AG04450 (cell line): ENCODE data around the genes DNAJC25 and RGS3.

- CAGE, long polyA plus RNA = no peak
- RRBS = no CpG with 5 or more reads among the region's 7 CpGs
Measured at GRCh38 chr9:111436866-111437454, 47.2 kb downstream of the ECPAS start.

- CAGE, long polyA plus RNA = no peak
- RRBS = no CpG with 5 or more reads among the region's 1 CpG
Measured at GRCh38 chr9:111451555-111451921, 32.6 kb downstream of the ECPAS start.

GRCh38 chr9:111456373-111457076 is 27.7 kb downstream of the ECPAS start:
- CAGE, long polyA plus RNA = no peak
- RRBS = no CpG with 5 or more reads among the region's 4 CpGs

DNA sequence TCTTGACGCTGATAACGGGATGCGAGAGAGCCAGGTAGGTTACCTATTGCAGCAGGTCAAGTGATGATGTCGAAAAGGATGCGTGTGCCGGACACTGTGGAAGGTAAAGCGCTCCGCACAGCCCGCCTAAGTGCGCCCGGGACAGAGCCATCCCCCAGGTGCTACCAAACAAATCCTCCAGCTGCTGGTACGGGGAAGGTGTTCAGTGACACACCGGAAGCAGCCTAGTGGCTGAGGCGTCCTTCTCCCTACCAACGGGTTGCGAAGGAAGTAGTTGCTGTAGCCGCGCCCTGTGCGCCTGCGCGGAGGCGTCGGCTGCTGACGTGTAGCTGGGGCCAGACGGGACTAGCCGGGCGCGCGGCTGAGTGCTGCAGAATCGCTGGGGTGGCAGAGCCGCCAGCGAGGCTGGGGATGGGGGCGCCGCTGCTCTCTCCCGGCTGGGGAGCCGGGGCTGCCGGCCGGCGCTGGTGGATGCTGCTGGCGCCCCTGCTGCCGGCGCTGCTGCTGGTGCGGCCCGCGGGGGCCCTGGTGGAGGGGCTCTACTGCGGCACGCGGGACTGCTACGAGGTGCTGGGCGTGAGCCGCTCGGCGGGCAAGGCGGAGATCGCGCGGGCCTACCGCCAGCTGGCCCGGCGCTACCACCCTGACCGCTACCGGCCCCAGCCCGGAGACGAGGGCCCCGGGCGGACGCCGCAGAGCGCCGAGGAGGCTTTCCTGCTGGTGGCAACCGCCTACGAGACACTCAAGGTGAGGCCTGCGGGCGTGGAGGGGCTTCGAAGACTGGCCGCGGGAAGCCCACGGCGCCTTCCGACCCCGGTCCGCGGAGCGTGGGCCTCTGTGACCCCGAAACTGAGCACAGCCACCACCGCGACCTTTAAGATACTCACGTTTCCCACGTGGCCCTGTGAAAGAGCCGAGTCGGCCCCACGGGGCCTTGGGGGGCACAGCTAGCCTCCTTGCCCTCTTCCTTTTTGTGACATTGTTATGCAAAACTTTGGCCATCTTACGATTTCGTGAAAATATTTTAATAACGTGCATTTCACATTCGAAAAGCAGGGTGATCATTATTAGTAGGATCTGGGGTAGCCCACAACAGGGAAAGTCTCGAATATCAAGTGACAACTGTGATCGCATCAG is at the start of gene DNAJC25:
Gene DNAJC25, plus strand, starts transcription at position 338 of the 1,137 bp plus-strand sequence.
- CAGE, long polyA plus RNA = start-site peak on the minus strand centred at position 196 of the sequence, 67 bp wide, 14 and 16 reads in 2 replicates; start-site peak on the plus strand centred at position 354 of the sequence, 74 bp wide, 206 and 116 reads in 2 replicates
- RRBS = 2% methylated on average over 17 of the region's 98 CpGs

- CAGE, long polyA plus RNA = no peak
- RRBS = no CpG with 5 or more reads among the region's 9 CpGs
Measured at GRCh38 chr9:111805566-111806562, 11.1 kb upstream of the SHOC1 start.

DNA sequence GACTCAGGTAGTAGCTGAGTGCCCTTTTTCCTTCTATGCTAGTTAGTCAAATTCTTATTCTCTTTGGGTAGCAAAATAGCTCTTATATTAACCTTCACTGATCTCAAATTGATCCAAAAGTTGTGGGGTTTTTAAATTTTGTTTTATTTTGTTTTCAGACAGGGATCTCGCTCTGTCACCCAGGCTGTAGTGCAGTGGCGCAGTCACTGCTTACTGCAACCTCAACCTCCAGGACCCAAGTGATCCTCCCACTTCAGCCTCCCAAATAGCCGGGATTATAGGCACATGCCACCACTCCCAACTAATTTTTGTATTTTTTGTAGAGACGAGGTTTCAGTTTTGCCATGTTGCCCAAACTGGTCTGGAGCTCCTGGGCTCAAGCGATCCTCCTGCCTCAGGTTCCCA is 40.6 kb upstream of the UGCG start:
- CAGE, long polyA plus RNA = no peak
- RRBS = no CpG with 5 or more reads among the region's 5 CpGs

DNA sequence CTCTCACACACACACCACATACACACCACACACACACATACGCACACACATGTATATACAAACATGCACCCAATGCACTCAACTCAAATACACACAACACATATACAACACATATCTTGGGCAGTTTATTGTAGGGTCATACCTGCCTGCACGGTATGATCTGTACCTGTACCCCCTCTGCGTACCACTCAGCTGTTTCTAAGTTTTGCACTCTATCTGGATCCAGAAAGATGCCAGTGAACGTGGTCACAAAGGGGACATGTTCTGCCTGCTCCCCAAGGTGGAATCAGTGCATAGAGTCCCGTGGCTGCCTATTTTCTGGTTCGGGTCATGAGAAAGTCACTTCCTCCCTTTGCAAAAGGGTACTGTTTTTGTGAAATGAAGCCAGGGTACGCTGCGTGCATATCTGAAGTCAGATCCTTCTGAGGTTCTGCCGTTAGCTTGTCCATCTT is 131.8 kb downstream of the UGCG start:
- CAGE, long polyA plus RNA = no peak
- RRBS = no CpG with 5 or more reads among the region's 9 CpGs

DNA sequence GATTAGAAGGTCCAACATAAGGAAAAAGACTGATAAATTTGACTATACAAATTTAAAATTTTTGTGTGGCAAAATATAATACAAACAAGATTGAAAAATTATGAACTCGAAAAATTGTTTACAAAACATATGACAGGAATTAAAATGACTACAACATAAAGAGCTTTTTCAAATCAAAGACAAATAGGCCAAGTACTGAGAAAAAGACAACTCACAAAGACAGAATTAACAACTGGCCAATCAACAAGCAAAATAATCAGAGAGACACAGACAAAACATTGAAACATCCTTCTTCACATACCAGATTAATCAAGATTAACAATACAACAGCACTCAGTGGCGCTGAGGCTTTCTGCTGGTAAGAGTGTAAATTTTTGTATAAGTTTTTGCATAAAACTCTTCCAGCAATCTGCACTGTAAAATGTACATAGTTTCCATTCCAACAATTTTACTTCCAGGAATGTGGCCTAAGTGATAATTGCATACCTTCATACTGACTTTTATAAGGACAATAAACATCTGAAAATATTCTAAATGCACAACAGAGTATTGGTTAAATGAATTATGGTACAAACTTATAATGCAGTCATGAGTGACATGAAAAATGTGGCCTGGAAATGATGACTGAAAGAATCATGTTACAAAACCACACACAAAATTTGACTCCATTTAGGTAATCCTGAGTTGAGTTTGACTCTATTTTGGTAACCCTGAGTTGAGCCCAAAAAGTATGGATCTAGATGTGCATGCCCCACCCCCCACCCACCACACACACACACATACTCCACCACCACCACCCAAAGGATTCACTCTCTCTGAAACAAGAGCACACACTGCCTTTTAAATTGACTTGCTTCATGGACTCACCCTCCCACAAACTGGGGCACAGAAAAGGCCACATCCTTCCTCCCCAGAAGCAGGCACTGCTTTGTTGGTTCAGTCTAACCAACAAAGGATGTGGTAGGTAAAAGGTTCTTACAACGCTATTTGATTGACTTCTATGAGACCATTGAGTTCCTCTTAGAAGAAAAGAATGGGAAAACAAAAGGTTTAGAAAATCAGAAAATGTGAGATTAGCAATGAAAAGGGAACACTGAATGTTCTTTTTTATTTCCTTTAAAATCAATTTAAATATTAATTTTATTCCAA is 137.7 kb downstream of the SUSD1 start:
- CAGE, long polyA plus RNA = start-site peak on the minus strand centred at position 755 of the sequence, 9 bp wide, 21 and 24 reads in 2 replicates
- RRBS = no CpG with 5 or more reads among the region's 3 CpGs

GRCh38 chr9:112169261-112169883 is 5.7 kb downstream of the SUSD1 start:
- CAGE, long polyA plus RNA = no peak
- RRBS = no CpG with 5 or more reads among the region's 8 CpGs

DNA sequence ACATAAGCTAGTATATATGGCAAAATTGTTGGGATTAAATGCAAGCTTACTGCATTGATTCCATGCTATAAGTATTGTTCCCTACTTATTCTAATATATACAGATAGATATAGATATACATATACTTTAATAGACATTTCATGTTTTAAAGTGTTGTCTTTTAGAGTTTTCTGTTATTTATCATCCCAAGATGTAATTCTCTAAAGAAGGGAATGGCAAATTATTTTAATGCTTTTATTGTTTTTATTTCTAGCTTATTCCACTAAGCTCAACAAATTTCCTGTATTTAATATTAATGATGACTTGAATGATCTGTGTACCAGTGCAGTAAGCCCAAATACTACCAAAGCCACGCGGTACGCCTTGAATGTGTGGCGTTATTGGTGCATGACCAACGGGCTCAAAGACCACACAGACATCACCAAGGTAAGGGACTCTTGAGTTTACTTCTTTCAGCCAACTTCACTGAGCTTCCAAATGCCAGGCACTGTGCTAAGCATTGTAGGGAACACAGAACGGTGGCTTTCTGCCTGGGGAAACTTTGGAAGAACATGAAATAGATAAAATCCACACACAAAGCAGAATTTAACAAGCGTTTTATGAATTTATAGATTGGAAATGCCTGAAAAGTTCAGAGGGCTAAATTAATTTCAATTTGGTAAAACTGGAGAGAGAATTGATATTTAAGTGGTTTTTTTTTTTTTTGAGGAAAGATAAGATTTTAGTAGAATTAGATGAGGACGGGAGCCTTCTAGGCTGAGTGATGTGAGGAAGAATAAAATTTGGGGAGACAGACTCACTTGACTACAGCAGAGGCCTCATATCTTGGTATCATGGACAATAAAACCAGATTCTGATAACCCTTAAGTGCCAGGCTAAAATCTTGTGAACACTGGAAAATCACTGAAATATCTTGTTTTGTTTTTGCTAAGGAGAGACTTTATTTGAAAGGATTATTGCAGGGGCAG is 72.2 kb downstream of the INIP start:
- CAGE, long polyA plus RNA = no peak
- RRBS = no CpG with 5 or more reads among the region's 8 CpGs

DNA sequence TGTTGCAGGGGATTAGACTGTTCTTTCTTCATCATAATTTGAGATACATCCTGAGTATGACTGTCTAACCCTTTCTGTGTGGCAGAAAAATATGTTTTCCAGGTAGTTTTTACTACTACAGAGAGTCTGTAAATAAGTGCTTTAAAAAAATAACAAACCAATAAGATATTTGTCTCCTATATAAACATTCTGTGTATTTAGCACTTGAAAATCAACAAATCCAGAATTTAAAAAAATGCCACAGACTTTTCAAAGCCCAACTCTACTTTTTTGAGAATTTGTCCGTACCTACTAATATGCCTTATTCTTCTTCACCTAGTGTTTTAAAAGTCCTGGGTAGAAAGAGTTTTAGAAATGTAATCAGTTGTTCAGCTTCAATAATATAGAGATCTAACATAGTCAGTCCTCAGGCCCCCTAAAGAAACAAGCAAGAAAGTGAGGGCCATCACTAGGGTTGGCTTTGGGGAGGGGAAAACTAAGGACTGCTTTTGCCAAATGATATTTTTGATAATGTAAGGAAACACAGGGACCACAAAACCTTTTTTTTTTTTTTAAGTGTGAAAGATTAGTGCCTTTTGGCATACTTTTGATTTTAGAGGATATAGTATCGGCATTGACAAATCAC is 17.5 kb downstream of the SLC46A2 start:
- CAGE, long polyA plus RNA = no peak
- RRBS = no CpG with 5 or more reads among the region's 2 CpGs

GRCh38 chr9:113131777-113132095 is 19.1 kb upstream of the SLC31A2 start:
- CAGE, long polyA plus RNA = no peak
- RRBS = no CpG with 5 or more reads among the region's 2 CpGs

DNA sequence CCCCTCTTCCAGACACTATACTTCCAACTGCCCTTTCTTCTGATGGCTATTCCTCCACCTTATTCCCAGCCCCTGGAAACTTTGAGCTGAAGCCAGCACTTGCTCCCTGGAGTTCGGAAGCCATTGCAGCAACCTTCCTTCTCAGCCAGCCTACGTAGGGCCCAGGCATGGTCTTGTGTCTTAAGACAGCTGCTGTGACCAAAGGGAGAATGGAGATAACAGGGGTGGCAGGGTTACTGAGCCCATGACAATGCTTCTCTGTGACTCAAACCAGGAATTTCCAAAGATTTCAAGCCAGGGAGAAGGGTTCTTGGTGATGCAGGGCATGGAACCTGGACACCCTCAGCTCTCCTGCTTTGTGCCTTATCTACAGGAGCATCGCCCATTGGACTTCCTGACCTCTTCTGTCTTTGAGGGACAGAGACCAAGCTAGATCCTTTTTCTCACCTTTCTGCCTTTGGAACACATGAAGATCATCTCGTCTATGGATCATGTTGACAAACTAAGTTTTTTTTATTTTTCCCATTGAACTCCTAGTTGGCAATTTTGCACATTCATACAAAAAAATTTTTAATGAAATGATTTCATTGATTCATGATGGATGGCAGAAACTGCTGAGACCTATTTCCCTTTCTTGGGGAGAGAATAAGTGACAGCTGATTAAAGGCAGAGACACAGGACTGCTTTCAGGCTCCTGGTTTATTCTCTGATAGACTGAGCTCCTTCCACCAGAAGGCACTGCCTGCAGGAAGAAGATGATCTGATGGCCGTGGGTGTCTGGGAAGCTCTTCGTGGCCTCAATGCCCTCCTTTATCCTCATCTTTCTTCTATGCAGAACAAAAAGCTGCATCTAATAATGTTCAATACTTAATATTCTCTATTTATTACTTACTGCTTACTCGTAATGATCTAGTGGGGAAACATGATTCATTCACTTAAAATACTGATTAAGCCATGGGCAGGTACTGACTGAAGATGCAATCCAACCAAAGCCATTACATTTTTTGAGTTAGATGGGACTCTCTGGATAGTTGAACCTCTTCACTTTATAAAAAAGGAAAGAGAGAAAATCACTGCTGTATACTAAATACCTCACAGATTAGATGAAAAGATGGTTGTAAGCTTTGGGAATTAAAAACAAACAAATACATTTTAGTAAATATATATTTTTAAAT is 12.5 kb downstream of the SLC31A2 start:
- CAGE, long polyA plus RNA = no peak
- RRBS = no CpG with 5 or more reads among the region's 7 CpGs

DNA sequence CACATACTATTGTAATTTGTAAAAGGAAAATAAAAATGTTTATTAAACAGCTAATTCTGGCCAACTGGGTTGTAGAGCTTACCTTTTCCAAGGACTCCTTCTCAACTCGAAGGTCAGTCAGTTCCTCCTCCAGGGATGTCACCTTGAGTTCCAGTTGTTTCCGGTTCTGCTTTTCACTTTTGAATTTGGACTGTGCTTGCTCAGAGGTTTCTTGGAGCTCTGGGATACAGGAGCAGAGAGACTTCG is 25.6 kb downstream of the SLC31A2 start:
- CAGE, long polyA plus RNA = no peak
- RRBS = no CpG with 5 or more reads among the region's 3 CpGs

DNA sequence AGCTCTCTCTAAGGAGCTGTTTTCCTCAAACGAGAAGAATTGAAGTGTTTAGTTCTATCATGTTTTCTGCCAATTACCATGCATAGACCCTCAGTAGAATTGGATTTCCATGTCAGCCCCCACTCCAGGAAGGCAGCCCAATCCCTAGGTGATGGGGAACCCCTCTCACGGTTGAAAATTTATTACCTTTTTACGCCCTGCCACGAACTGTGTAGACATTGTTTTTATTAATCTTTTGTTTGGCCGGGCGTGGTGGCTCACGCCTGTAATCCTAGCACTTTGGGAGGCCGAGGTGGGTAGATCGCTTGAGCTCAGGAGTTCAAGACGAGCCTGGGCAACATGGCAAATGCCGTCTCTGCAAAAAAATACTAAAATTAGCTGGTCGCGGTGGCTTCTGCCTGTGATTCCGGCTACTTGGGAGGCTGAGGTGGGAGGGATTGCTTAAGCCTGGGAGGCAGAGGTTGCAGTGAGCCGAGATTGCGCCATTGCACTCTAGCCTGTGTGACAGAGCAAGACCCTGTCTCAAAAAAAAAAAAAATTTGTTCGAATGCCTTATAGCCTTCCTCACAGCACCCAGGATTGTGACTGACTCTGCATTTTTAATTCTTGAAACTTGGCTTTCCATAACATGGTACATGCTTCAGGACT is 11.4 kb downstream of the RNF183 start:
- CAGE, long polyA plus RNA = no peak
- RRBS = no CpG with 5 or more reads among the region's 17 CpGs

GRCh38 chr9:113343536-113344379 is 3.7 kb upstream of the WDR31 start:
- CAGE, long polyA plus RNA = no peak
- RRBS = no CpG with 5 or more reads among the region's 3 CpGs

- CAGE, long polyA plus RNA = no peak
- RRBS = no CpG with 5 or more reads among the region's 8 CpGs
Measured at GRCh38 chr9:113411031-113411211, 374 bp downstream of the C9orf43 start.

- CAGE, long polyA plus RNA = no peak
- RRBS = 4% methylated on average over 35 of the region's 45 CpGs
Measured at GRCh38 chr9:113463414-113463850, at the start of gene RGS3. Gene RGS3, plus strand, starts transcription at chr9:113463727.

DNA sequence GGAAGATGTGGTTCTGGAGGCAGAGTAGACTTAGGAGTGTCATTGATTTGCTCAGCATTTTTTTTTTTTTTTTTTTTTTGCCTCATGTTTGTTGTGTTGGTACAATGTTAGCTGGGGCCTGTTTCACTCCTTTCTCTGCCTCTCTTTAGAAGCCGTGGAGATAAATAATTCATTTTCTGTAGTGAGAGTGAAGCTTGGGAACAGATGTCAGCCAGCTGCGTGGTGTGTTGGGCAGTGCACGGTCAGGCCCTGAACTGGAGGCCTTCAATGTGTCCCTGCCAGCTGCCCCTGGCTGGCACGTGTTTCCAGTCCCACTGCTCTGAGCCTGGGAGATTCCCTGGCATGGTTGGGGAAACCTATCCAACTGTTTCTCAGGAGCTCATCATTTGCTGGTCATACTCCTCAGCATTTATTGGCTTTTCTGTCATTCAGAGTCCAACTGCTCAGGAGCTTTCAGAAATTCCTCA is 5.5 kb downstream of the RGS3 start:
- CAGE, long polyA plus RNA = no peak
- RRBS = no CpG with 5 or more reads among the region's 4 CpGs

DNA sequence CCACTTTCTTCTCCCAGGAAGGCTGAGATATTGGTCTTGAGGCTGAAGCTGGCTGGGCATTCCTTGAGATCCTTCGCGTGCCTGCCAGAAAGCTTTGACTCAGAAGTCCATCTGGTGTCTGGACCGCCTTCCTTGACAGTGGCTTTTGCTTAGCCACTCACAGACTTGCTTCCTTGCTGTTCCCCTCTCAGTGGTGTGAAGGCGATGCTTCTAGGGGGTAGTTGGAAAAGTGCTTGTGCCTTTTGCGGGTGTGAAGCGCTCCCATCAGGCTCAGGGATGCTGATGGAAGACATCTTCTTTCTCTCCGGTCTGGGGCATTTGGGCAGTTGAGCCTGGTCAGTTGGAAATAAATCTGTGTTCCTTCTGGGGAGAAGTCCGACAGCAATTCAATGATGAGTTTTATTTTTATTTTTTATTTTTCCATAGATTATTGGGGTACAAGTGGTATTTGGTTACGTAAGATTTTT is 46.0 kb downstream of the RGS3 start:
- CAGE, long polyA plus RNA = no peak
- RRBS = no CpG with 5 or more reads among the region's 9 CpGs